SJCRH30 (cell line): ENCODE measurements around a stretch of chr4.

DNA sequence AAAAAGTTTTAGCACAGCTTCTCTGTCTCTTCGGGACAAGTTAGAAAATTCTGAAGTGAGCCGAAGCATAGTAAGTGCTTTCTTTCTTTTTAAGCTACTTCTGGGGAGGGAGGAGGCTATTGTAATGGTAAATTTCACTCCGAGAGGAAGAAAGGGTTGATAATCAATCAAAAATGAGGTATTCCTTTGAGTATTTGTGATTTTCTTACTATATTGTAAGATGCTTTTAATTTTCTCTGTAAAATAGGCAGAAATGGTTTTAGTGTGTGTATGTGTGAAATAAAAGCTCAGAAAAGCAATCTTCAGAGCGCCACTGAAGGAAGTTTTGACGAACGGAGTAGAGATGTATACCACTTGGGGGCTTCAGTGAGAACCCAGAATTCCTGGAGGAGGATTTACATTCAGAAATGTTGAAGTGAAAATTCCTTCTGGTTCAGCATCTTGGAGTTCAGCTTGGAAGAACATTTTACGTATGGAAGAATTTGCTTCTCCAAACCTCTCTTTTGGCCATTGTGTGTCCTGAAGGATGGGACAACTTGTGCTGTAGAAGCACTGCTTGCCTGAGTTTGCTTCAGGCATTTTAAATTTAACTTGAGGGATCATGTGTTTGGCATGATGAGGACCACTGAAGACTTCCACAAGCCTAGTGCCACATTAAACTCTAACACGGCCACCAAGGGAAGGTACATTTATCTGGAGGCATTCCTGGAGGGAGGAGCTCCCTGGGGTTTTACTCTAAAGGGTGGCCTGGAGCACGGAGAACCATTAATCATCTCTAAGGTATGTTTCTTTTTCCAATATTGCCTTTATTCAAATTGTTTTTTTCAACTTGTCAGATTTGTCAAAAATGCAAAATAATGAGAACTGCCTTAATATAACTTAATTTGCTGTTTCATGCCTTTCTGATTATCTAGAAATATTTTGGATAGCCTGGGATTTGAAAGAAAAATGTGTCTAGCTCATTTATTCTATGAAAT, 700 bp downstream of the SHROOM3 start:
- RAMPAGE, long total RNA = no peak

GRCh38 chr4:76453832-76454341, 18.9 kb downstream of the SHROOM3 start:
- RAMPAGE, long total RNA = no peak

DNA sequence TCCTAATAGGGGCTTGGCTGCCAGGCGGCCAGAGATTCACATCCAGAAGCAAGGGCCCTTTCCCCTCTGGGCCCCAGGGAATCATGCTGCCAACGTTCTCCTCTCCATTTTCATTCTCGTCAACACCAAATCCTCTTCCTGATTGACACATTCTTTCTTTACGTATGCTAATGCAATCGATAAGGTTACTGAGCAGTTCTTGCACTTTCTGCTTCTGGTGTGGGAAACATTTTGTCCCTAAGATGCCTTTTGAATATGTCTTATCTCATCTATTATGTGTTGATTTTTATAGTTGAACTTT, 123.8 kb downstream of the SHROOM3 start:
- RAMPAGE, long total RNA = no peak

GRCh38 chr4:76571468-76571846, 136.4 kb downstream of the SHROOM3 start:
- RAMPAGE, long total RNA = no peak

DNA sequence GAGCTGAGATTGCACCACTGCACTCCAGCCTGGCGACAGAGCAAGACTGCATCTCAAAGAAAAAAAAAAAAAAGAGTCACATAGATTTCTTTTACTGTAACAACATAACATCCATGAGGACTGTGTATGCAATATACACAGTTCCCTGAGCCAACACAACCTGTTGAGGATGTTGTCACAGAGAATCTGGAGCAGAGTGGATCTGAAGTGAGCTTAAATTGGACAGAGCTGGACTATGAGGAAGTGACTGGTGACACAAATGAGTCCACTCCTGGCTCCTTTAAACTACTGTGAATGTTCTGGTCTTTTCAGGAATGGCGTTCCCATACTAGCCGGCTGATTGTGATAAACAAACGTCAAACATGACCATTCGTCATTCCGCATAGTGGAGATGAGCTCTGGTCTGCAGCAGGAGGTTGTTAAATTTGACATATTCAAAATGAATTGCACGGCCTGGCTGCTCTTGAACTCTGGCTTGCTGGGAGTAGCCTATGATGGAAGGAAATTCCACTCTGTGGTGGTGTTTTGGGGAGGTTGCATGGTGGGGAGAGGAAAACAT, 149.3 kb downstream of the SHROOM3 start:
- RAMPAGE, long total RNA = no peak

- RAMPAGE, long total RNA = no peak
Observed at GRCh38 chr4:76623244-76623618, 188.2 kb downstream of the SHROOM3 start.

DNA sequence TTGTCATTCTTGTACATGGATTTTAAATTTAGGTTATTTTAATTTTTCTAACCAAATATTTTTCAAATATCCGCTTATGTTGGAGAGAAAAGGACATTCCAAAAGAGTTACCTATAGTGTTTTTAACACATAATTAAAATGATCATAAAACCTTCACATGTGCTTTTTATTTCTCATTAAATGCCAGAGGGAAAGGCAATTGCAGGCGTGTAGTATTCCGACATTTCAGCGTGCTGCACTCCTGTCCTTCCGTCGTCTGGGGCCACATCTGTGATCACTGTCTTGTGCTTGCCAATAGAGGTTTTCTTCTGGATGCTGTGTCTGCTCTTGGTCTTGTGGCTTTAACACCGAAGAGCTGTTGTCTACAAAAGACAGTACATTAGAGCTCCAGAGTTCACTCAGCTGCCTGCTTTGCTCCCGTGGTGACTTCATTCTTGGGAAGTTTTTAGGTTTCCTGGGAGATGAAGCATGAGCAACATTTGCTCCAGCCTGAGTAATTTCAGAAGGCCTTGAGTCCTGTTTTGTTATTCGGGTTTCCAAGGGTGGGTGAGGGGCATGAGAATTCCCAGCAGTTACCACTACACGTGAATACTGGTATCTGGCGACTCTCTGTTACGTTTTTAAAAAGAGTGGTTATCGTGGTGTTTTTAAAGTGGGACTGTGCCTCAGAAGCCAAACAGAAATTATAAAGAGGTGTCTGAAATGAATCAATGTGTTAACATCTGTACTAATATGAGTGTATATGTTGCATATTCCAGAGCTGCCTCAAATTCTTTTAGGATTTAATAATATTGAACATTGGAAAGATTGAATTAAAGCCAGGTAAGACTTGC, 189.2 kb downstream of the SHROOM3 start:
- RAMPAGE, long total RNA = no peak

GRCh38 chr4:76629247-76629798, 194.3 kb downstream of the SHROOM3 start:
- RAMPAGE, long total RNA = no peak

- RAMPAGE, long total RNA = no peak
Observed at GRCh38 chr4:76666916-76667386, 231.0 kb downstream of the SOWAHB start.

DNA sequence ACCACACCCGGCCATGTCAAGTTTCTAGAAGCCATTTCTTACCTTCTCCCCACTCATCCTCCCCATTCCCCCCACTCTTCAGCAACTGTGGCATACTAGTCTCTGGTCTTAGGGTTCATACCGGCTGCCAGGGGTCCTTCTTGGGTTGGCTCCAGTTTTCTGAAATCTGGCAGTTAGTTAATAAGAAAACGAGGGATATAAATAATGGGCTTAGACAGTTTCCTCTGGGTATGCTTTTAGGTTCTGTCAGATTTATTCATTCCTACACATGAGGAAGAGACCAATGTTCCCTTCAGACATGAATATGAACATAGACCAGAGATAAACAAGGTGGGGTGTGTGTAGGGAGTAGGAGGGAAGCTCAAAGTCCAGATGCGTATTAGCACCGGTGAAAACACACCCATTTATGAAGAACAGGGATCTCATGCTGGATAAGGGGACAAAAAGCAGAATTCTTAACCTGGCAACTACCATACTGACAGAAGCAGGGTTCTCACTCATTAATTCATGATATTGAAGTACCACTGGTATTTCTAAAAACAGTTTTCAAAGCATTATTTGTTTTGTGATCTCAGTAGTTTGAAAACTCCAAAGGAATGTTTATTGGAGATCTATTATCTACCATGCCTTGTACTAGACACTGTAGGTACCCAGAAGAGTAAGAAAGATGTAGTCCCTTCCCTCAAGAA, 223.0 kb downstream of the SOWAHB start:
- RAMPAGE, long total RNA = no peak

GRCh38 chr4:76738313-76739030, 159.5 kb downstream of the SOWAHB start:
- RAMPAGE, long total RNA = no peak

- RAMPAGE, long total RNA = no peak
Observed at GRCh38 chr4:76801387-76802266, 96.3 kb downstream of the SOWAHB start.

DNA sequence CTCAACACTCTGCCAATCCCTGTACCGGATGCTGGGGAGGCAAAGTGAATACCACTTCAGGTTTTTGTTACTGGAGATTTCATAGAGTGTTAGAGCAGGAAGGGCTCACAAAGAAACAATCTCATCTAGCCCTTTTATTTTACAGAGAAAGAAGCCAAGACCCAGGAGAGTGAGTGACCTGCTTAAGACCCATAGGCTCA, 24.7 kb downstream of the SEPTIN11 start:
- RAMPAGE, long total RNA = no peak

- RAMPAGE, long total RNA = no peak
Observed at GRCh38 chr4:76983964-76984534, 34.5 kb downstream of the SEPTIN11 start.

GRCh38 chr4:77002794-77003162, 53.2 kb downstream of the SEPTIN11 start:
- RAMPAGE, long total RNA = no peak

- RAMPAGE, long total RNA = no peak
Observed at GRCh38 chr4:77028304-77028957, 47.4 kb downstream of the CCNI start.

DNA sequence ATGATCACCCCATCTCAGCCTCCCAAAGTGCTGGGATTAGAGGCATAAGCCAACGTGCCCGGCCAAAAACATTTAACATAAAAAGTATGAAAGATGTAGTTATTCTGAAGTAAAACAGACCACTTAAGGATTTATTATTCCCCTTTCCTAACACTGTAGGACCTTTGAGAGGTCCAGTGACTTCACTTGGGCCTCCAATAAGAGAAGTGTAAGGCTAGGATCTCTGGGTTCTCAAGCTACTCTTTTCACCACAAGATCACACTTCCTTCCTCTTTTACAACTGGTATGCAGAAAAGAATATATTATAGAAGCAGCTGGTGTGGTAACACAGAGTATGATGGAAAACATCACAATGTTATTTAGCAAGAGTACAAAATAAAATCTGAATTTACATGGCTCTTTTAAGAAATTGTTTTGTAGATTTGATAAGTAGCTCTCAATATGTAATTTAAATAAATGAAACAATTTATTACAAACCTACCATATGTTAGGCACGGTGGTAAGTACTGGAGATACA, 30.1 kb upstream of the CCNG2 start:
- RAMPAGE, long total RNA = no peak

DNA sequence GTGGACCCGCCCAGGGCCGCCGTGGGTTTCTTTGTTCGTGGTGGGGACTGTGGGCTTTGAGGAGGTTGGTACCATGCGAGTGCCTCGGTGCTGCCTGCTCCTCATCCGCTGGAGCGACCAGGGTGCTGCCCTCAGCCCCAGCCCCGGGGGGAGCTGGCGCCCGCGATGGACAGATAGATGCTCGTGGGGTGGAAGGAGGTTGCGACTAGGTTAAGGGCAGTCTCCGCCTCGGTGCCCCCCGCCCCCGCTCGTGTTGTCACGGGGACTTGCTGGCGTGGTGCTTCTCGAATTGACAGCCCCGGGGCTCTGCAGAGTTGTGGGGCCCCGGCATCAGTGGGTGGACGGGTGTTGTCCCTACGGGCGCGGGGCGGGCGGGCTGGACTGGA, 497 bp downstream of the CCNG2 start:
- RAMPAGE, long total RNA = no peak

DNA sequence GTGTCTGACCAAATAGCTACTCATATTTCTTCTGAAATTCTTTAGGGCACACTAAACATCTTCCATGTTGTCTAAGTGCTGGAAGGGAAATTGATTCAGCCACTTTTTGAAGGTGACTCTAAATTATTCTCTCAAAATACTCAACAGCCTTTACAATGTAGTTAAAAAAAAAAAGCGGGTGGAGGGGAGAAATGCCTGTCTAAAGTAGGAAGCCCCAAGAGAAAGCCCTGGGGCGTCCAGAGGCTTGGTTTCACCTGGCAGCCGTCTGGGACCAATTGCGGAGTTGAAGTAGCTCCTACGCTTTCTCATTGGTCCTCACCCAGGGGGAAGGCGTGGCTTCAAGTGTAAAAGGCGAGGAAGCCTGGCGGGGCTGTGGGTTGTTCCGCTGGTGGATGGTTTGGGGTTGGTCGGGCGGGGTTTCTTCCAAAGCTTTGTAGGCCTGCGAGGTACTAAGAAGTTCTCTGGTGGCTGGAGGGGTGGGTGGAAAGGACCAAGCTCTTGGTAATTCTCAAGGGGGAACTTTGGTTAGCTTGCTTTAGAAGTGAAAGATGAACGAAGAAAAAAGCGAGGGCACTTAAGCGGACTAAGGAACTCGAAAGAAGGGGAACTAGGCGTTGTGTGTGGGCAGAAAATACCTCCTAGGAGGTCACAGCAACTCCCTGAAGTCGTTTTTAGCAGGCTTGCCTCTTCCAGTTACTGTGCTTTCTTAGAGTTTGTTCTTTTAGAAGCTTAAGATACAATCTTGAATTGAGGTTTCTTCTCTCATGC, 36.5 kb downstream of the CCNG2 start:
- RAMPAGE, long total RNA = no peak

DNA sequence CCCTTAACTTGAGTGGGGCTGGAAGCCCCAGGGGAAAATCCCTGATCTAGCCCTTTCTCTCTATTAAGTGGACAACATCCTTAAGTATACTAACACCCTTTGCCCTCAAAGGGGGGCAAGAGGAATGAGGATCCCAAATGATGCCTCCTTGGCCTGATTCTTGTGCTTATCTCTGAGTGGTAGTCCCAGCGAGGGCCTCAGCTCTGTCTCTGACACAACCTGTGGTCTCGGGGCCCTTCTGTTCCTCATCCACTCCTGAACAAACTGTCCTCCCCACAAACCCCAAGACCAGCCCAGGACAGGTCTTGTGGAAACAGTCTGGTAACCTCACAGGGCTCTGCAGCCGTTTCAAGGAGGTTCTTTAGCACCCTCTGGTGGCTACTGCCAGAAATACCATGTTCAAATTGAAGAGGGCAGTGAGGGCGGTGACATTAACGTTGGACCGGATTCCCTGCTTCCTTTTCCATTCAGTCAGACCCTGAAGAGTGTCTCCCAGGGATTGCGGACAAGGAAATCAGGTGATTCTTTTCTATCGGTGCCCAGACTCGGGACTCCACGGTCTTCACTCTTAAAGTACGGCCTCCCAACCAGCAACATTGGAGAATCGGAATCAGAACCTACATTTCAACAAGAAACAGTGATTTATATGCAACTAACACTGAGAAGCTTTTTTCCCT, 13.0 kb downstream of the CXCL13 start:
- RAMPAGE, long total RNA = no peak